Measurements from ENCODE around the gene ZBTB21.

DNA sequence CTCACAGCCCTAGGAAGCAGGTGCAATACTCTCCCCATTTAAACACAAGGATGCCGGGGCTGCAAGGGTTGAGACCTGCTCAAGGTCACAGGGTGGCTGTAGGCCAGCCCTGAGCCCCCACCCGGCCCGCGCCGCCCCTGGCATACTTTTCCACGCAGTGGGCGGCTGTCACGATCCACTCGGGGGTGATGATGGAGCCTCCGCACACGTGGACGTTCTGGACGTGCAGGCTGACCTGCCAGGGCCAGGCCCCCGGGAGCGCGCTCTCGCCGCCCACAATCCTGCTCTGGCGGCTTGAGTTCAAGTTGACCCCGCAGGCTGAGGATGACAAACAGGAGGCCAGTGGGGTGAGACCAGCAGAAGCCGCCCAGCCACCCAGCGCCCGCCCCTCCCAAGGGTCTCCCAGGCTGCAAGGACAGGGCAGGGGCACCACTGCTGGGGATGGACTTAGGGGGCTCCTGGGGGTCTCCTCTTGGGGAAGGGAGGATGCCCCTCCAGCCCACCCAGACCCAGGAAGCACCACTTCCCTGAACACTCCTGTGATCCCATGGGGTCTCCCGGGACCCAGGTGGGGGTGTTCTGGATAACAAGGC, 34.7 kb downstream of the TMPRSS2 start:
- PRO-cap, 3 experiments: no peak in any of the 3 experiments
- RAMPAGE, long total RNA, 4 experiments: no peak in any of the 4 experiments
- RRBS: 18% methylated on average over 2 of the region's 24 CpGs

DNA sequence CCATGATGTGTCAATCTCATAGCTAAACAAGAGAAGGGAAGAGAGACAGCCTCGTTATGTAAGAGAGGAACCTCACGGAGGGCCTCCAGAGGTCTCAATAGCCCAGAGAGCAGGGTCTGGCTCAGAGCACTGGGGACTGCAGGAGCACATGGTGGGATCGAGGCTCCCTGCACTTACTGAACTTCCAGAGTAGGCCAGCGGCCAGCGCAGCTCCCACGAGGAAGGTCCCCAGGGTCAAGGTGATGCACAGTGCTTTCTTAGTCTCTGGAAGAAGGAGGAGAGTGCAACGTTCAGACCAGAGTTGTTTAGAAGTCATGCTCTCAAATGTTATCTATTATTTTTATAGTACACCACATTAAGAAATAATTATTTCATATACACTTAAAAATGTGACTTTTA, 18.6 kb downstream of the TMPRSS2 start:
- PRO-cap, 3 experiments: no peak in any of the 3 experiments
- RAMPAGE, long total RNA, 4 experiments: no peak in any of the 4 experiments
- RRBS: no CpG with 5 or more reads among the region's 7 CpGs

GRCh38 chr21:41499379-41499807, 8.6 kb downstream of the TMPRSS2 start:
- PRO-cap, 3 experiments: no peak in any of the 3 experiments
- RAMPAGE, long total RNA, 4 experiments: no peak in any of the 4 experiments
- RRBS: no CpG with 5 or more reads among the region's 7 CpGs

GRCh38 chr21:41507419-41507825, 536 bp downstream of the TMPRSS2 start:
- PRO-cap, 3 experiments: no peak in any of the 3 experiments
- RAMPAGE, long total RNA, 4 experiments: no peak in any of the 4 experiments
- RRBS: 1% methylated on average over 17 of the region's 29 CpGs

DNA sequence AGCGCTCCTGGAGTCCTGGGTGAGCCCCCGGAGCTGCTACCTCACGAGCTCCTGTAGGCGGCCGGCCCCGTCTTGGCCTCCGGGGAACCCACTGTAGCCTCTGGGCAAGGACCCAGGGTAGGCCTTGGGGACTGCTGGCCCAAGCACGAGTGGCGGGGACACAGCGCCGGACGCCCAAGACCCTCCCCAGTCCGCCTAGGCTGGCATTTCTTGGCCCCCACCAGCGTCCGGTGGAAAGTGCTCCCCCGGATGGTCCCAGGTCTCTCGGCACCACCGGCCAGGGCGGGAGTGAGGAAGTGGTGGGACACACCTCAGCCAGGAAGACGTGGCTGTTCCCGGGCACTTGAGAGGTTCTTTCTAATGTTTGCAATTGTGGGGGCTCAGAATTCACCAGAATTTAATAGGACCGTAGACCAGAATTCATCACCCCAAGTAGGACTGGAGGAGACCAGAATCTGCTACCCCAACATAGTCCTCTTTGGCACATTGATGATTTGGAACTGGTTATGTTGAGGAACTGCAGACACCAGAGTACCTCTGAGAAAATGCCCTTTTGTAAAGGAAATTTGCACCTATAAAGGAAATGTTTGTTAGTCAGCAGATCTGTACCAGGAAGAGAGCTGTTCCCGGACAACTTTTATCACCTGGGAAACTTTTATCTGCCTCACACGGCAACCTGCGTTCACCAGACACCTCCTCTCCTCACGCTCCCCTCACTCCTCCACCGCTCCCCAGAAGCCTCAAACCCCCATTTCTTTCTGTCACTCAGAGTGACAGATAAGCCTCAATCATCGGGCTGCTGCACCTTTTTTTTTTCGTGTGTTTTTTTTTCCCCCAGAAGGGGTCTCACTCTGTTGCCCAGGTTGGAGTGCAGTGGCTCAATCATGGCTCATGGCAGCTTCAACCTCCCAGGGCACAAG, 765 bp upstream of the TMPRSS2 start:
- PRO-cap, 3 experiments: no peak in any of the 3 experiments
- RAMPAGE, long total RNA, 4 experiments: no peak in any of the 4 experiments
- RRBS: 6% methylated on average over 15 of the region's 29 CpGs

DNA sequence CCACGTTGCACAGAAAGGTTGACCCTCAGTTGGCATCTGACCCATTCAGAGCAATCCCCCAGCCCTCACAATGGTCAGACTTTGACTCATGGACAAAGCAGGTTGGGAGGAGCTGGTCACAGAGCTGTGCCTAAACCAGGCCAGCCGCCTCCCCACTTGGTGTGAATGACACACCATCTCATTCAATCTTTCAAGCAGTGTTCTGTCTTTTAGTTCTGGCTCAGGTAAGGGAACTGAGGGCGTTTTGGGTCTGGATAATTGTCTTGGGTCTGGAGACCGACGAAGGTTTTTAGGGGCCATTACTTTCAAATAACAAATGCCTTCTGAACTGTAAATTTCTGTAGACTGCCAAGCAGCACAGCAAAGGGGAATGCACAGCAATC, 48.5 kb upstream of the TMPRSS2 start:
- PRO-cap, 3 experiments: no peak in any of the 3 experiments
- RAMPAGE, long total RNA, 4 experiments: no peak in any of the 4 experiments
- RRBS: no CpG with 5 or more reads among the region's 5 CpGs

GRCh38 chr21:41761689-41762251, 5.1 kb downstream of the RIPK4 start:
- PRO-cap, 3 experiments: peak in 1 of 3 experiments; most common minus-strand start chr21:41762102 (in 1)
- RAMPAGE, long total RNA, 4 experiments: no peak in any of the 4 experiments
- RRBS: 7% methylated on average over 10 of the region's 16 CpGs

DNA sequence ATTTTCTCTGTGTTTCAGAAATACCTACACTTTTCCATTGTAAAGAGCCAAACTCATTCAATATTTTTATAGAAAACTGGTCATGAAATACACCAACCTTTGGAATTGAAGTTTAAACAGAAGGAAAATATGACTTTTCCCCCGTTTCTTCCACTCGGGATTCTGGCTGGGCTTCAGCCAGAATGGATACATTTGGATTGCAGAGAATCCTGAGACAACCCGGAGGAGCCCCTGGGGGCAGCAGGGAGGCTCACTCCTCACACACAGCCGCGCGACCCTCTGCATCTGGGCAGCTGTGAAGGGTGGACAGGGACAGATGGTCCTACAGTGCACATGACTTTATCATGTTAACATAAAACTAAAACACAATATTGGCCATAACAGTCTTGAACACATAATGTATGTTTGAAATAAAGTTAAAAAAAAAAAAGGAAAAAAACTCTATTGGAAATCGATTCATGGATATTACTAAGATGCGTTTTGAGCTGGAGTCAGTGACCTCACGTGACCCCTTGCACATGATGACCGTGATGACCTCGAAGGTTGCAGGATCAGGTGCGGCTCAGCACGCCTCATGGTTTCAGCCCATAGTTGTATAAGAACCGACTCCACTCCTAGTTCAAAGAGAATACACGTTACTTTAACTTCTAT, 33.4 kb upstream of the RIPK4 start:
- PRO-cap, 3 experiments: peak in 3 of 3 experiments; most common plus-strand start position 262 of the sequence (in 3)
- RAMPAGE, long total RNA, 4 experiments: no peak in any of the 4 experiments
- RRBS: no CpG with 5 or more reads among the region's 15 CpGs

DNA sequence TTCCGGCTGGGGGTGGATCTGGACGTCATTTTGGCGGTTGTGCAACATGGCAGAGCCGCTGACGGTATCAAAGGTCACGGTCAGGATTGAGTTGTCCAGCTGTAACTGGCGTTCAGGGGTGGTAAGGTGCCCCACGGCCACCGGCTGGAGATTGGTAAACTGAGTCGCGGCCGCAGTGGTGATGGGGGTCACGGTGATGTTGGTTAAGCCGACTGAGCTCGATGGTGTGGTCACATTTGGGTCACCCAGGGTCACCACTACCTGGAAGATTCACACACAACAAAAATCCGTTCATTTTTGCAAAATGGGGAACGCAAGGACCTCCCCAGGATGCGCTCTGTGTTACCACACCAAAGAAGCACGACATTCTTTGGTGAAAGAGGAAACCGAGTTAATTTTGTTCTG, 34.6 kb upstream of the RIPK4 start:
- PRO-cap, 3 experiments: no peak in any of the 3 experiments
- RAMPAGE, long total RNA, 4 experiments: no peak in any of the 4 experiments
- RRBS: no CpG with 5 or more reads among the region's 20 CpGs

DNA sequence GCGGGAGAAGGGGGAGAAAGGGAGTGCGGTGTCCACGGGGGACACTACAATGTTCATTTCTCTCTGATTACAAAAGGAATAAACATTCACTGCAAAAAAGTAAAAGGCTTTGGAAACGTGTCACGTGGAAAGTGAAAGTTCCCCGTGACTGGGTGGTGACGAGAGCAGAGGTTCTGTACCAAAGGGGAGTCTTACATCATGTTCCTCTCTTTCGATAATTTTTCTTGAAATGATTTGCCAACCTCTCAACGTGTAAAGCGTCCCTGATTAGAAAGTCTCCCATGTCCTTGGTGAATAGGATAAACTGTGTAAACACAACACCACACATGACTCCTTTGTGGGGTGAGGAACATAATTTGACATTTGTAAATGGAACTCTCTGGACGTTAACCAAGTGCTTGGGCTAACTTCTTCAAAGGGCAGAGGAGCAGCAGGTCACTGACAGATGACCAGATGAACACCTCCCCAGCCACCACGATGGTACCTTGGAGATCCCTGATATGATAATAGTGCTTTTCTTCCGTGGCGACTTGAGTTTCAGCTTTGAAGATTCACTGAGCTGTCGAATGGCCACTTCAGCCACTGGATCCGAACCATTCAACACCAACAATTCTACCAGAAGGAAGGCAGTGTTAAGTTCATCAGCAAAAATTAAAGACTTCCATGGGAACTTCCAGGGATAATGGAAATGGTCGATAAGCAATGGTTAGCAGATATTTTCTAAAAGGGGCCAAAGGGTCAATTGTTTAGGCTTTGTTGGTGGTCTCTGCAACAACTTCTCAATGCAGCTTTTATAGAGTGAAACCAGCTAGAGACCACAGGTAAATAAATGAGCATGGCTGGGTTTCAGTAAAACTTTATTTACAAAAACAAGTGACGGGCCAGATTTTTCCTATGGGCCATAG, 22.2 kb upstream of the PRDM15 start:
- PRO-cap, 3 experiments: peak in 1 of 3 experiments; most common plus-strand start position 415 of the sequence (in 1); most common minus-strand start position 71 of the sequence (in 1)
- RAMPAGE, long total RNA, 4 experiments: no peak in any of the 4 experiments
- RRBS: no CpG with 5 or more reads among the region's 18 CpGs

- PRO-cap, 3 experiments: peak in 3 of 3 experiments; most common plus-strand start chr21:41924208 (in 3); most common minus-strand start chr21:41924050 (in 3)
- RAMPAGE, long total RNA, 4 experiments: no peak in any of the 4 experiments
- RRBS: 65% methylated on average over 3 of the region's 15 CpGs
These were observed 29.6 kb downstream of the C2CD2 start for GRCh38 chr21:41923834-41924996.

DNA sequence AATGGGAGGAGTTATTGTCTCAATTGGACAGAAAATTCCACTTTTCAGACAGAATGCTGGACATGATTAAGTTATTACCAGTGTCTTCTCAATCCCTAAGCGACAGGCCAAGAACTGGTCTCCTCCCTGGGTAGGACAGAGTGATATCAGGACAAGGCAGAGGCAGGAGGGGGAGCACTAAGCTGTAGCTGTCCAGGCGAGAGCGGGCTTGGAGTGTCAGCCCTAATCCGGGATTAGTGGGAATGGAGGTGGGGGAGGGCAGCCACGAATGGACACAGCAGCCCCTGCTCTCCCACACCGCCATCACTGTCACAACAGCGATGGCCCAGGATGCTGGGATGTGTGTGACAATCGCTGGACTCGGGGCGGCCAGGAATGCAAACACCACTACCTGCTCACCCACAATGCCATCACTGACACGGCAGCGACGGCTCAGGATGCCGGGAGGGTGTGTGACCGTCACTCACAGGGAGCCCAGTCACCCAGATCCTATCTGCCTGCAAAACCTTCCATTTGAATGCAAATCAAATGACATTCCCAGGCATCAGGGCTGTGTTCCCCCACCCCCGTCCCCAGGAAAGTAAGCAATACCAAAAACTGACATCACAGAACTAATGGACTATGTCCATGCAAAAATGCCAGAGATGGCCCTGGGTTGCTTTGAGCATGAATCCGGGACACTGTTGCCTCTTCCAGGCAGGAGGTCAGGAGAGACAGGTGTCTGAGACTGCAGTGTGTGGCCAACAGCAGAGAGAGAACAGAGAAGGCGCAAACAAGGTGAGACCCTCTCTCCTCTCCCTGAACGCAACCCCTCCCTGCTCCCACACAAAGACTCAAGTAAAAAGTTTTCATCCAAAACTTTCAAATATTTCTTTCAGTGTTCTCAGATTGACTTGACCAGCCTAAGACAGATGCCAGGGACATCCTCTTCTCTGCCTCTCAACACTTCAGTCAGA, 2.7 kb downstream of the C2CD2 start:
- PRO-cap, 3 experiments: peak in 3 of 3 experiments; most common plus-strand start position 138 of the sequence (in 3); most common minus-strand start position 210 of the sequence (in 1)
- RAMPAGE, long total RNA, 4 experiments: start-site peak on the plus strand in 1 of 4 experiments, centred at position 657 of the sequence, 8 reads per replicate
- RRBS: no CpG with 5 or more reads among the region's 19 CpGs

GRCh38 chr21:41951753-41952709, 1.8 kb downstream of the C2CD2 start:
- PRO-cap, 3 experiments: peak in 3 of 3 experiments; most common plus-strand start chr21:41952456 (in 3); most common minus-strand start chr21:41952133 (in 3)
- RAMPAGE, long total RNA, 4 experiments: start-site peak on the plus strand in 3 of 4 experiments, at chr21:41952417-41952560 at its widest, 7 to 51 reads per replicate; start-site peak on the minus strand in 1 of 4 experiments, at chr21:41952132-41952138 at its widest, 95 reads per replicate
- RRBS: no CpG with 5 or more reads among the region's 10 CpGs

DNA sequence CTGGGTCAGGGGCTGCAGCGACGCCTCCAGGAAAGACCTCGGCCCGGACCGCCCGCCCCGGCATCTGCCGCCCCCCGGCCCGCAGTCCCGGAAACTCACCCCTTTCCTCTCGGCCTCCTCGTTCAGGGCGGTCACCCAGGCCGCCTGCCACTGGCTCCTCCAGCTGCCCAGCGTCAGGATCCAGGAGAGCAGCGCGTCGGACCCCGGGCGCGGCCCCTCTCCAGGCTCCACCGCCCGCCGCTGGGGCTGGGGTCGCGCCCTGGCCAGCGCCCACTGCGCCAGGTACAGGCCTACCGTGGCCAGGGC, 594 bp downstream of the C2CD2 start:
- PRO-cap, 3 experiments: no peak in any of the 3 experiments
- RAMPAGE, long total RNA, 4 experiments: no peak in any of the 4 experiments
- RRBS: 9% methylated on average over 8 of the region's 30 CpGs

DNA sequence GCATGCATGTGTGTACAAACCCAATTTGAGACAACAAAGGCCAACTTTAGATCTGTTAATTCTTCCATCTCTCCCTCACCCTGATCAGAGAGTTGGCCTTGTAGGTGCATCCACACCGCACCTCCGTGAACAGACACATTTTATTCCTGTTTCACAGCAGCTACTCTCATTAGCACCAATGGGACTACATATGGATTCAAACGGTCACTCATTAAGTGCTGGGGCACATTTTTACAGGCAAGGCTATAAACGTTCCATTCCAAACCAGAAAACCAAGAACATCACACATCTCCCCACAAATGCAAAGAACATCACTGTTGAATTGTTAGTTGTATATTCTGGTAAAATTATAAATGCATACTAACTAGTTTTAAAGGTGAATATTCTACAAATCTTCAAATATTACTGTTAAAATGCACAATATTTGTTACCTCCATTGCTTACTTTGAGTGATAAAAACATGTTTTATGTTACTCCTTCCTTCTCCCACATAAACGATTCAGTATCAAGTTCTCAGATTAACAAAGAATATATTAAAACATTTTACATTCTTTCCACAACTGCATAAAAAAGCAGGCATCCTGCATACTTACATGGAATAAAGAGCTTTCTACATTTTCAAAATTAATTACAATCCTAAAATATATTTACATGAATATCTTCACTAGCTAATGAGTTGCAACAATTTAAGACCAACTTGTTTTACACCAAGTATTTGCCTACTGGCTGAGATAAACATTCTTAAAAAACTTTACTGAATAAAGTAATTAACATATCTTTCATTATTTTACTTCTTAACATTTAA, 22.2 kb downstream of the ZBTB21 start:
- PRO-cap, 3 experiments: no peak in any of the 3 experiments
- RAMPAGE, long total RNA, 4 experiments: start-site peak on the minus strand in 1 of 4 experiments, centred at position 626 of the sequence, 14 reads per replicate
- RRBS: no CpG with 5 or more reads among the region's 5 CpGs

GRCh38 chr21:42003255-42003621, 6.9 kb downstream of the ZBTB21 start:
- PRO-cap, 3 experiments: no peak in any of the 3 experiments
- RAMPAGE, long total RNA, 4 experiments: no peak in any of the 4 experiments
- RRBS: no CpG with 5 or more reads among the region's 3 CpGs

DNA sequence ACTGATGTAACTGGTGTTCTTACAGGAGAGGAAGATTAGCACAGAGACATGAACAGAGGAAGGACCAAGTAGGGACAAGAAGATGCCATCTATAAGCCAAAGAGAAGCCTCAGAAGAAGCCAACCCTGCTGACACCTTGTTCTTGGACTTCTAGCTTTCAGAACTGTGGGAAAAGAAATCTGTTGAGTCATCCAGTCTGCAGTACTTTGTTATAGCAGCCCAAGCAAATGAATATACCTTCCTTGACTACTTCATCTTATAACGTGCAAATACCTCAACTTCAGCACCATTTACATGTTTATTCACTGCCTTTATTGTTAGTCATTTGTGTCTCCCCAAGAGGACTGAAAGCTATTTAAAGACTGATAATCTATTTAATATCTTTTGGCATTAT, 3.4 kb downstream of the ZBTB21 start:
- PRO-cap, 3 experiments: no peak in any of the 3 experiments
- RAMPAGE, long total RNA, 4 experiments: no peak in any of the 4 experiments
- RRBS: no CpG with 5 or more reads among the region's 1 CpG

- PRO-cap, 3 experiments: peak in 3 of 3 experiments; most common plus-strand start chr21:42010097 (in 3); most common minus-strand start chr21:42010354 (in 3)
- RAMPAGE, long total RNA, 4 experiments: start-site peak on the minus strand in 4 of 4 experiments, at chr21:42010293-42010376 at its widest, 32 to 159 reads per replicate
- RRBS: 2% methylated on average over 3 of the region's 74 CpGs
These were observed at the start of gene ZBTB21 for GRCh38 chr21:42009796-42010453. Gene ZBTB21 (minus strand): TSS chr21:42010360.

DNA sequence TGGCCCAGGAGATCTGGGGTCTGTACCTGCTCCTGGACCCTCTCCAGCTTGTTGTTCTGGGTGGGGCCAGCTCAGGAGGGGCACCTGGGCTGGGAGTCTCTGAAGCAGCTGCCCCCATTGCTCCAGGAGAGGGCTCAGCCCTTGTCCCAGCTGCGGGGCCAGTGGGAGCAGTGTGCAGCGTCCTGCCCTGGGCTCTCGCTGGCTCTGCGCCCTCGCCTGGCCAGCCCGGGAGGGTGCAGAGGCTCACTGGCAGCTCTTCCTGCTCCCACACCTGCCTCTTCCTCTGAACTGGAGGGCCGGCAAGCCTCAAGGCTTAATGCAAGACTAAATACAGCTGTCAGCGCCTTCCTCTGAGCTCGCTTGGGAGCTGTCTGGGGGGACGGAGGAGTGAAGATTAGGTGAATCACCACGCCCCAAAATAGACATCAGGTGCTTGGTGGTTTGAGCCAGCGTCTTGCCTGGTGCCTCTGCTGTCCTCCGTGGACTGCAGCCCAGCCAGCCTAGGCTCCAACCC, 36.7 kb downstream of the UMODL1 start:
- PRO-cap, 3 experiments: no peak in any of the 3 experiments
- RAMPAGE, long total RNA, 4 experiments: no peak in any of the 4 experiments
- RRBS: 3% methylated on average over 2 of the region's 13 CpGs

GRCh38 chr21:42191981-42192439, 26.9 kb upstream of the ABCG1 start:
- PRO-cap, 3 experiments: no peak in any of the 3 experiments
- RAMPAGE, long total RNA, 4 experiments: no peak in any of the 4 experiments
- RRBS: no CpG with 5 or more reads among the region's 9 CpGs

All from adrenal gland (tissue), 7 donors.